Measurements from ENCODE around the genes RPL37 and C7.

GRCh38 chr5:39209600-39210541, 9.5 kb downstream of the FYB1 start:
- RRBS = no CpG with 5 or more reads among the region's 21 CpGs

- RRBS = no CpG with 5 or more reads among the region's 1 CpG
Observed at GRCh38 chr5:39371910-39372245, 7.6 kb upstream of the C9 start.

DNA sequence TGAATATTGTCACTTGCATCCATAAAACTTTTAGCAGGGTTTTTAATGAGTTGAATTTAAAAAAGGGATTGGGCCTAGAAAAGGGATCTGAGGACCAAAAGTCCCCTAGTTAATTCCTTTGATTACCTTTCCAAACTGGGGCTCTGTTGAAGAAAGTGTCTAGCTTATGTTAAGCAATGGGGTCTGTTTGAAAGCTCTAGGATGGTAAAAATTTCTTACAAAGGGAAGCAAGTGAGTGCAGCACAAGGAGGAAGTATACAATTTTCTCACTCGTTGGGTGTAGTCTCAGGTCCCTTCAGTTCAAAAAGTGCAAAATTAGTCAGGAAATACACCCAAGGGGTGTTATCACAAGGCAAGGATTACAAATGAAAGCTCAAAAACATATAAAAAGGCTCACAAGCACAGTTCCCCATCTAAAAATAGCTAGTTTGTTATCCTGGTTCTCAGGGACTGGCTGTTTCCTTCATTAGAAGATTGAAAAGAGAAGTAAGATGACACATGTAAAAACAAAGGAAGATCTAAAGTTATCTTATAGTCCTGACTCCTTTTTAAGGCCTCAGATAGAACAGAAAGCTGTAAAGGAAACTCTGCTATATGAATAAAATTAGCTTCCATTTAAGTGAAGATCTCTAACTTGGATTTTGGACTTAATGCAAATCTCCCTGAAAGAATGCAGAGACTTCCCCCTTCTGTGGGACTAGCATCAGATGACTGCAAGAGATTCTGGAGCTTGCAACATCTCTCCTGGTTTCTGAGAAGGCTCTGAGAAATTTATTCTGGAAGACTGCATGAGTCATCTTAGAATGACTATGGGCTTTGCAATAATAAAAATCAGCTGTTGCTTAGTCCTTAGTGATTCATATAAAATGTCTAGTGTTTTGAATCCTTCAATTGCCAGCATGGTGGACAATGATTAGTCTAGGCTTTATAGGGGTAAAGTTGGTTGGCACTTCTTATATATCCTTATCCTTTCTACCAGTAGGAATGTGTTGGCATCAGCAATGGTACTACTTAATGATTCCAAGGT, 25.5 kb downstream of the DAB2 start:
- RRBS = no CpG with 5 or more reads among the region's 1 CpG

DNA sequence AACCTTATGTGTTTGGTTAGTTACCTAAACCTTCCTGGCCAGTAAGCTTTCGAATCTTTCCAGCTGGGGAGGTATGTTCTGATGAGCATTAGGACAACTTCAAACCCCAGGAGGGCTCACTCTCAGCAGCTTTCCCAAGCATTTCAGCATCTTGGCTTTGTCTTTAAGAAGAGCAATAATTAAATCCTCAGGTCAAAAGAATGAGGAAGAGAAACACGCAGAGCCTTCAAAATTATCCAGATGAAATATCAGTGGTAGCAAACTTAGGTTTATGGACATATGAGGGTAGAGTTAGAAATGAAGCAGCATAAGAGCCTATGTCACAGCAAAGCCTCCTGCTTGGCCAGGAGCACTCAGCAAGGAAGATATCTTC, 2.5 kb downstream of the DAB2 start:
- RRBS = no CpG with 5 or more reads among the region's 2 CpGs

GRCh38 chr5:40383947-40384703, 295.6 kb upstream of the PTGER4 start:
- RRBS = no CpG with 5 or more reads among the region's 3 CpGs

- RRBS = no CpG with 5 or more reads among the region's 1 CpG
Observed at GRCh38 chr5:40391602-40392124, 288.1 kb upstream of the PTGER4 start.

DNA sequence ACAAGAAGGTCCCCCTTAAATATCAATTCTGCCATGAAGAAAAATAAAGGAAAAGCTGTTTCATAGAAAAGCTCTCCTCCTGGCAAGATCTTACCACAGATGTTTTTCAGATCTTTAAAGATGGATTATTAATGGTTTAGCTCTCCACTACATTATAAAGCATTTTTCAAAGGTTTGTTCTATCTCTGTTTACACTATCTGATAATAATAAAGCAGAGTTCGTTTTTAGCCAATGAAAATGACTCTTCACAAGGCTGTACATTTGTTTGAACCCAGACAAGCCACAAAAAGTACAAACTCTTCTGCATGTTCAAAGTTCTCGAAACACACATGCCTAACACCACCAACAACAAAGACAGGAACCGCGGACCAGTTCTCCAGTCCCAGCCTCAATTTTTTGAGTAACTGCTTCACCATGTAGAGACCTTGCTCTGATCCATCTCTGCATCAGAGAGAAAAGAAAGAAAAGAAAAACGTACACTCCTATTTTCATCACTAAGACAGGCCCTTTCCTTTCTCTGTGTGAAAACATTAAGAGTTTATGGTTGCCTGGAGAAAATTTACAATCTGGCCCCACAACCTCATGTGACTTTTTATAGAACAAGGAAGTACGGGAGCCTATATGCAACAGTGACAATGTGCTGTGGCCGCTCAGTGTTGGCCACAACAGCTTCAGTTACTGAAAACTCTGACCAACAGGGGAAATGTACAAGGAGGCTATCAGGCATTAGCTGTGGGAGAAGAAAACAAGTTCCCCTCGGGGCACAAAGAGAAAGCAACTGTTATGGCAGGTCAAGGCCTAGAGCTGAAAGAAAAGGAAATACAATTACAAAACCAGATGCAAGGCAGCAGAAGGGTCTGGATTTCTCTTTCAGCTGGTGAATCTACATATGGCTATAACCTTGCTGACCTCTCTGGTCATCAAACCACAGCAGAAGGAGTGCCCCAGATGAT, 273.0 kb upstream of the PTGER4 start:
- RRBS = no CpG with 5 or more reads among the region's 8 CpGs

DNA sequence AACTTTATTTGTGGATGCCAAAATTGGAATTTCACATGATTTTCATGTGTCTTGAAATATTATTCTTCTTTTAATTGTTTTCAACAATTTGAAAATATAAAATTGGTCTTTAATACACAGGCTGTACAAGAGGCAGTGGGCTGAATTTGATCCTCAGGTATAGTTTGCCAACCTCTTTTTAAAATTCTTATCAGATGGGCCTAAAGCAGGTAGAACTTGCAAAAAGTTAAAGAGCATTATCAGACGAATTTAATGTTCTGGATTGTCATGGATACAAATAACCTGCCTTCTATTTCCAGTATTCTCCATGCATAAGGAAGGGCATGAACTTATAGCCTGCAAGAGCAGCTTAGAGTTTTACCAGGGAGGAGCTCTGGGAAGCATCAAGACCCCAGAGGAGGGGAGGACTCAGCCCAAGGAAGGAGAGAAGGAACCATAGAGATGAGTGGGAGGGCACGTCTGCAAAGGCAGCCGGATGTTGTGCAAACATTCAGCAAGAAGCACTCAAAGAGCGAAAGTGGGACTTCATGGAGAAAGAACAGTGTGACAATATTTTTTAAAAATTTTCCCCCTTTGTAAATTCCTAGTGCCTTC, 270.3 kb upstream of the PTGER4 start:
- RRBS = no CpG with 5 or more reads among the region's 4 CpGs

- RRBS = no CpG with 5 or more reads among the region's 12 CpGs
Observed at GRCh38 chr5:40541606-40541929, 138.1 kb upstream of the PTGER4 start.

- RRBS = 3% methylated on average over 6 of the region's 53 CpGs
Observed at GRCh38 chr5:40835138-40835909, at the start of gene RPL37. RPL37 (minus strand) TSS chr5:40835222.

- RRBS = no CpG with 5 or more reads among the region's 5 CpGs
Observed at GRCh38 chr5:40842935-40843815, 2.0 kb downstream of the CARD6 start.

DNA sequence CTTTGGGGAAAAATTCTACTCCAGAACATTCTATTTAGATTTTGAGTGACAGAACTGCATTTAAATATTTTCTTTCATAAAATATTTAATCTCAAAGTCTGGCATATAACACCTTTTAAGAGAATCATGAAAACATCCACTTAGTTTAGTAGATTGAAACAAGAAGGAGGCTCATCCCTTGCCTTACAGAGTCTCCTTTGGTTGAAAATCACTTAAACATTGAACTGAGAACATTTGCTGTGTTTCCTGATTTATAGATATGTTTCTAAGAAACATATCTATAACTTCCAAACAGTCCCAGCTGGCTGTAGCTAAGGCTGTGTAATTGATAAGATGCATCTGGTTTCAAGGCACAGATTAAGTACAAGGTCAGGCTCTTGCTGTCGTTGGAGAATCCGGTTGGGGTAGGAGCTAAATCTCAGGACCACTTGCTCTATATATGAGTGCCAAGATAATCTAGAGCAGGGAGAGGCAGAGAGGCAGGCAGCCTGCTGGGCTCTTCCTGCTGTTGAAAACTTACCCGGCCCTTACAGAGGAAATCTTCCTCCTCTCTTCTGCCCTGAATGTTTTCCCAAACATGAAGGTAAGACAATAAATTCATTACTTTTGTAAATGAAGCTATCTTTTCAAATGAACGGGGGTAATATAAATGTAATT, at the start of gene C7:
C7 (plus strand) TSS at position 464 of the 657 bp plus-strand sequence.
- RRBS = no CpG with 5 or more reads among the region's 4 CpGs

- RRBS = no CpG with 5 or more reads among the region's 2 CpGs
Observed at GRCh38 chr5:40941972-40942511, 32.7 kb downstream of the C7 start.

GRCh38 chr5:41181845-41182603, 31.3 kb downstream of the C6 start:
- RRBS = no CpG with 5 or more reads among the region's 5 CpGs

GRCh38 chr5:41793946-41795183, 75.9 kb downstream of the OXCT1 start:
- RRBS = no CpG with 5 or more reads among the region's 9 CpGs

DNA sequence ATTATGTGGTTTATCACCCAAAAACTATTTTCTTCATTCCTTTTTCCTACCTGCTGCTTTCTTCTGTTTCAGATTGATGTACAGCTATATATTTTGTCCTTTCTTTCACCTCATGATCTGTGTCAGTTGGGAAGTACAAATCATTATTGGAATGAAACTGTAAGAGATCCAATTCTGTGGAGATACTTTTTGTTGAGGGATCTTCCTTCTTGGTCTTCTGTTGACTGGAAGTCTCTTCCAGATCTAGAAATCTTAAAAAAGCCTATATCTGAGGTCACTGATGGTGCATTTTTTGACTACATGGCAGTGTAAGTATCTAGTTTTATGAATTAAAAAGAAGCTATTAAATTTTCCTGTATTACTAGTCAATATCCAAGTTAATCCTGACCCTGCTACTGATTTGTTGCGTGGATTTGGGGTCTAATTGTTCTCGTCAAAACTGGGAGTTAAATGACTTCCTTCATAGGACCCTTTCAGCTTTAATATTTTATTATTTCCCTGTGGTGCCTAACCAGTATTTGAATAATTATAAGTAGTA, 1.9 kb downstream of the FBXO4 start:
- RRBS = no CpG with 5 or more reads among the region's 2 CpGs

- RRBS = no CpG with 5 or more reads among the region's 2 CpGs
Observed at GRCh38 chr5:42432353-42432761, 9.1 kb downstream of the GHR start.

- RRBS = no CpG with 5 or more reads among the region's 1 CpG
Observed at GRCh38 chr5:42570120-42570792, 147.0 kb downstream of the GHR start.

- RRBS = no CpG with 5 or more reads among the region's 5 CpGs
Observed at GRCh38 chr5:42587597-42588070, 164.4 kb downstream of the GHR start.